Brain (tissue), 1 donor: ENCODE results near the genes PRR23A, RBP1 and SPSB4.

- RRBS: 72% methylated on average over 4 of the region's 43 CpGs
Observed at GRCh38 chr3:139006237-139006750, at the start of gene PRR23A. Gene PRR23A (minus strand): TSS chr3:139006268.

DNA sequence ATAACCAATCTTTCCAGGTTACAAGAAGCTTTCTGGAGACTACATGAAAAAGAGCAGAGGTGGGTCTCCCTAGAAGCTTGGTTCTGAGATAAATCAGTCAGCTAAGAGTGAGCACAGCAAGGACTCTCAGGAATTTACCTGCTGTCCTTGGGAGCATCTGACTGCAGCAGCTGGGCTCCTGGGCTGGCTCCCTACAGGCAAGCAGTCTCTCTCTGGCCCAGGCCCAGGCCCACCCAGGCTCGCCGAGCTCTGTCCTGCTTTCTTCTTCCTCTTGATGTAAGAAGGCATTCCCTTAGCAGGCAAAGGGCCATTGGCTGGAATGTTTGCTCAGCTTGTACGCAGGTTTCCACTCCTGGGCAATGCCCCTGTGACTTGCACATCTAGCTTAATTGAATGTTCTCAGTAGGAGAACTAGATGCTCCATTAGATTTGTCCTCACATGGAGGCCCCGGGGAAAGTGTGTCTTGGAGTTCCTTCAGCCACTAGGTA is 4.3 kb upstream of the RBP2 start:
- RRBS: no CpG with 5 or more reads among the region's 4 CpGs

GRCh38 chr3:139538381-139538721 is 1.2 kb downstream of the RBP1 start:
- RRBS: no CpG with 5 or more reads among the region's 4 CpGs

DNA sequence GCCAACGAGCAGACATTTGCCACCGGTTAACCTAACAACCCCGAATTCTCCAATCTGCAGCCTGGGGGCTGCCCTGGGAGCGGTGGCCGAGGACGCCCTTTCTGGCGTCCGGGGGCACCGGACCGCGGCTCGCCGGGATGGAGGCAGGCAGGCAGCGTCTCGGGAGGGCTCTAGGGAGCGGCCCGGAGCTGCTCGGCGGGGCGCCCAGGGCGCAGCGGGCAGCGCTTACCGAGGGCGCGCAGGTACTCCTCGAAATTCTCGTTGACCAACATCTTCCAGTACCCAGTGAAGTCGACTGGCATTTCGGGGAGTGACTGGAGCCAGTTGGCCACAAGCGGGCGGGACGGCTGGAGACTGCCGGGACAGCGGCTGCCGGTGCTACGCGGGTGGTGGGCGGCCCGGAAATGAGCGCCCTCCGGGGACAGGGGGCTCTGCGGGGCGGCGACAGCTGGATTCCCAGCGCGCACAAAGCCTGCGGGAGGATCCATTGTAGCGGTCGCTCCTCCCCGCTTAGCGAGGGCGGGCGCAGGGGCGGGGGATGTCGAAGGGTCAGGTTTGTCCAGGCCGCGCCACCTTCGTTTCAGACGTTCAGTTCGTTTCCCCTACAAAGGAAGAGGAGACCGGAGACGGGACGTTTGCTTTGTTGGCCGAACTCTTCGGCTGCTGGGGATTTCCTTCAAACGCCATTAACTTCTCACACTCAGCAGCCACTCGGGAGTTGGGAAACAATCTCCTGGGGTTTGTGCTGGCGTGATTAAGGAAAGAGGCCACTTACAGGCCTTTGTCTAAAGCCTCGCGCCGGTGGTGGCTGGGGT is at the start of gene RBP1:
Gene RBP1, minus strand, starts transcription at position 512 of the 815 bp plus-strand sequence.
- RRBS: 3% methylated on average over 13 of the region's 72 CpGs

DNA sequence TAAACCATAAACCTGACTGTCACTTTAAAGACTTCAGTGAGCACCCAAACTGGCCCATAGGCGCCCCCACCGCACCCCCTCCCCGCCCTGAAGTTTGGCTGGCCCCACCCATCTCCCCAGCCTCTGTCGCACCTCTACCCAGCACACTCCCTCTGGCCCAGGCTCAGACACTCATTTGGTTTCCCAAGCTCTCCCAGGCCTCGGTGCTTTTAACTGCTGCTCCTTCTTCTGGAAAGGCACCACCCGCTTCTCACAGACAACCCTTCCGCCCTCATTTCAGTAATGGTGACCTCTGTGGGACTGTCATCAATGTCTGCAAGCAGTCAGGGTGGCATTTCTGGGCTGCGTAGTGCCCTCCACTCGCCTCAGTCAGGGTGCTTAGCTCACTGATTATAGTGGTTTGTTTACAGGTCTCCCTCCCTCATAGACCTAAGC is 367.6 kb upstream of the TRIM42 start:
- RRBS: no CpG with 5 or more reads among the region's 9 CpGs

DNA sequence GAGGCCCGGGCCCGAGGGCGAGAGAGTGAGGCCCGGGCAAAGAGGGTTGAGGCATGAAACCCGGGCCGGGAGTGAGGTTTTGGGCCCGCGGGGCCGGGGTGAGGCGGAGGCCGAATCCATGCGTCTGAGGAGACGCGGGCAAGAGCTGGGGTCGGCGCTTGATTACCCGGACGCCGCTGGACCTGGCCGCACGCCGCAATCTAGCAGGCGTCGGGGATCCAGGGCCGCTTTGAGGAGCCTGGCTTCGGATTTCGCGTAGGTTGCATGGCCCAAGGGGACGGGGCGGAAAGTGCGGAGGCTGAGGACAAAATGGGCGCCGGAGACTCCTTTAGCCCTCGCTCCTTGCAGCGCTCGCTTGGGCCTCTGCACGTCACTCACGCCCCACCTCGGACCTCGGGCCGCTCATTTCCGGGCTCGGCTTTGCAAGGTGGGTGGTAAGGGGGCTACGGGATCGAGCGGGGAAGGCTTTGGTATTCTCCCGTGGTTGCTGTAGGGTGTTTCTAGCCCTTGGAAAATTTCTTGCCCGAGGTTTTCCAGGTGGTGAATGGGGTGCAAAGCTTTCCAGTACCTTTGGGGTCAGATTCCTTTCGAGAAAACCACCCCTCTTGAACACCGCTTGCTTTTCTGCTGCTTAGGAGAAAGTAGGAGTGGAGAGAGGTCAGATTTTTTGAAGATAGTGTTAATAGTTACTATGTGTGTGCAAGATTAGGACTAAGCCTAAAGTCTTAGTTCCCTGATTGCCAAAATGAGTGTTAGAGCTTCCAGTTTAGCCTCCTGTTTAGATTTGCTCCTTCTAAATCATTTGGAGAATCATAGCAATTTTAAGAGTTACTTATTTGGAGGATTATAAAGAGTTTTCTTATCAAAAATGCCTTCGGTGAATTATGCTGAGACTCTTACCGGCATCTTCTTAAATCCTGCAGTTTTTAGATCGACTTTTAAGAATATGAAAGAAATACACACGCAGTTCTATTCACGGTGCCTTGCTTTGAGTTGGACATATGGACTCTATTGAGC is 975 bp downstream of the SLC25A36 start:
- RRBS: 1% methylated on average over 17 of the region's 55 CpGs

DNA sequence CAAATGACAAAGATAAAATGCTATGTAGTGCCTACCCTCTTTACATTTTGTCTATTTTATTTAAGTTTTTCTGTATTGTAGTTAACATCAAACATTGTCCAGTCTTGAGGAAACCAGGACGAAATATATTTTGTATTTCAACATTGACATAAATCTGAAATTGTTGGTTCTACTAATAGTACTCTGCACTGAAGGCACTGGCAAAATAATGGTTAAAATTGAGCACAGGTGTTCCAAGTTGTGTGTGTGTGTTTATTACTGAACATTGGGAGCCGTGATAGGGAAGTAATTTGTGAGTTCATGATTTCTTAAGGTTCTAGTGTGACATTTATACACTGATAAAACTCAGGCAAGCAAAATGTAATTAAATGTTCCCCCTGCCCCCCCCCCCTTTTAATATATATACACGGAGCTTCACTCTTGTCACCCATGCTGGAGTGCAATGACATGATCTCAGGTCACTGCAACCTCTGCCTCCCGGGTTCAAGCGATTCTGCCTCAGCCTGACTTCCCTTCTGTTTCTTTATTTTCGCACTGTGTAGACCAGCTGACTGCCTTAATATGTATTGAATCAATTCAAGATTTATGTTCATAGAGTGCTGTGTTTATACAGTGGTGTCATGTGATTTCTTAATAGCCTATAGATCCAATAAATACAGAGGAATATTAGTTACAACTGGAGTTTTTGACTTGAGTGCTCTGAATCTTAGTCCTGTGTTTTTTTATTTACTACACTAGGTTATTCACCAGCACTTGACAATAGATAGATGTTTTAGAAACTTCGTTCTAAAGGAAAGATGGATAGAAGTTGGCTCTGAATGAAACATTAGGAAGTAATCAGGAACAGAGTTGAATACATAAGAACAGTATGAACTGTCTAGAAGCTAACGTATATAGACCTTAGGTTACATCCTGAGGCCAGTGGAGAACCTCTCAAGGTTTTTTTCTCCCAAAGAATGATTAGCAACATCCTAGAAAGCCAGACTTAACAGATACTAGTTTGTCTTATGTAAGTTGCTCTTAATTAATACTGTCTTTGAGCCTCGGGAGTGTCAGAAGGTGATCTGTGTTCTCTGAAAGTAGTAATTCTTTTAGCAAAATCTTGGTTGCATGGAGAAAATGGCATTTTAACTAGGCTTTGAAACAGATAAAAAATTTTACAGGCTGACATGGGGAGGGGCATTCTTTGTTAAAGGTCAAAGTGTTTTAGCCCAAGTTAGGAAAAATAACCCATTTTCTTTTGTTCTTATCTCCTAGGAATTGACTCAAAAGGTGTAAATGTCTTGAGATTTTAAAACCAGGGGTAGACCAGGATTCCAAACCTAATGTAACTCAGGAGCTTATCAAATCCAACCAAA is 39.2 kb downstream of the SLC25A36 start:
- RRBS: no CpG with 5 or more reads among the region's 9 CpGs

GRCh38 chr3:141050998-141052058 is at the start of gene SPSB4:
Gene SPSB4 (plus strand): TSS chr3:141051347.
- RRBS: 2% methylated on average over 63 of the region's 119 CpGs

- RRBS: no CpG with 5 or more reads among the region's 7 CpGs
Observed at GRCh38 chr3:141302280-141302979, 65.9 kb upstream of the ZBTB38 start.

DNA sequence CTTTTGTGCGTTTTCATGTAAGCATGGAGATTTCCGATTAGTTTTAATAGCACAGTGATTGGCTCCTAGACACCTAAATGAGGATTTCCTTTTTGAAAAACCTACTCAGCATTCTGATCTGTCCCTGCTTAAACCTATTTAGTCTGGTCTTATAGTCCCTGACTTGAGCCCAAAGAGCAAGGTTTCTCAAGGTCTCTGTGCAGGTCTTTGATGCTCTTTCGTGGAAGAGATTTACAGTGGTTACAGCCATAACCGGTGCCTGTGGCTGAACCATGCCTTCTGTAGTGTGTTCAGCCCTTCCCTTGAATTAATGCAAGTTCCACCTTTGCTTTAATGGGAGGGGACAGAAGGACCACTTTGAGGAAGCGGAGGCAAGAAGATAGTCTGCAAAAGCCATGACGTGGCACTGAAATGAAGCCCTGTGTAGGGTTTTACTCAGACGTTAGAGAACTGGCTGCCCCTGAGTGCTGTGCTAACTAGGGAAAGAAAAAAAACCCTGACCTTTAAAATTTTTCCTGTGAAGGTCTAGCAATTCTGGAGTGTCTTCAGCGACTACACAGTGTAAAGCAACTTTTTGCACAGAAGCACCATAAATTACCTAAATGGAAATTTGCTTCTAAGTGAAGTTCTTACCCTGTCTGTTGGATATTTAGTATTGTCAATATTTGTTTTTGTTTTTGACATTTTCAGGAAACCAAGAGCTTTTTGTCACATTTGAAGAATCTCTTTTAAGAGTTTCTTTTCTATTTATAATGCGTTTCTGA is 43.1 kb downstream of the ZBTB38 start:
- RRBS: no CpG with 5 or more reads among the region's 9 CpGs

GRCh38 chr3:141487478-141488267 is 846 bp downstream of the RASA2 start:
- RRBS: under 1% methylated on average over 15 of the region's 63 CpGs

DNA sequence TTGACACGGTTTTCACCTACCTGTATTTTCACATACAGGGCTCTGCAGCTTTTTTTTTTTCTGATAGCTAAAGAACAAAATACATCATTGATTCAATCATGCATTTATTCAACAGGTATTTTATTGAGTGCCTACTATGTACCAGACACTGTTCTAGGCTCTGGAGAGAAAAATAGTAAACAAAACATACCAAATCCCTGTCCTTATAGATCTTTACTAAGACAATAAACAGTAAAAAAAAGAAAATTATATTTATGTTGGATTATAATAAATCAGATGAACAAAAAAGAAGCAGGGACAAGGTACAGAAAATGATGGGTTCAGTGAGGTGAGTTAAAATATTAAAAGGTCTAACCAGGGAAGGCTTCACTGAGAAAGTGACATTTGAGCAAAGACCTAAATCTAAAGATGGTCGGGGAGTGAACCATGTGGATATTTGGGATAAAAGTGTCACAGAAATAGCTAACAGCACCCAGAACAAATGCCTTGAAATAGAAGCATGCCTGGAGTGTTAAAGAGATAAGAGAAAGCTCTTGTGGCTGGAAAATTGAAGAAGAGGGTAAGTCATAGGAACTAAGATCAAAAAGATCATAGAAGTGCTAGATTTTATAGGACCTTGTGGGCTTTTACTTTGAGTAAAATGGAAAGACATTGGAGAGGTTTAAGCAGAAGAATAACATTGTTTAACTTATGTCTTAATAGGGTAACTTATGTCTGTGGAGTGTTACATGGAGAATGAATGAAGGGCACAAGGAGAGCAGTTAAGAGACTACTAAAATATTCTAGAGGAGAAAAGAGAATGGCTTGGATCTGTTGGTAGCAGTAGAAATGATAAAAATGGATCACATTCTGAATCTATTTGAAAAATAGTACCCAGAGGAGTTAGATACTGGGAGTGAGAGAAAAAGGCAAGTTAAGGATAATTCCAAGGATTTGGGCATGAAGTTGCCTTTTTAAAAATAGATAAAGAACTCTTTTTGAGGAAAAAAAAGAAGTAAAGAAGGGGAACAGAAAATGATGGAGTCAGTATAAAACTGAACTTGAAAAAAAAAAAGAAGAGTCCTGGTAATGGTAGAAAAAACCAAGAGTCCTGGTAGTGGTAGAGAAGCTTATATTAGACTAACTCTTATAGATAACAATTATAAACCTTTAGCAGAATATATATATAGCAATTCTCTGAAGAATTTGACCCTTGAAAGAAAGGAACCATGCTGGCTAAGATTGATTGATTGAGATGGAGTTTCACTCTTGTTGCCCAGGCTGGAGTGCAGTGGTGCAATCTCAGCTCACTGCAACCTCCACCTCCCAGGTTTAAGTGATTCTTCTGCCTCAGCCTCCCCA is 105.5 kb downstream of the RASA2 start:
- RRBS: no CpG with 5 or more reads among the region's 2 CpGs

DNA sequence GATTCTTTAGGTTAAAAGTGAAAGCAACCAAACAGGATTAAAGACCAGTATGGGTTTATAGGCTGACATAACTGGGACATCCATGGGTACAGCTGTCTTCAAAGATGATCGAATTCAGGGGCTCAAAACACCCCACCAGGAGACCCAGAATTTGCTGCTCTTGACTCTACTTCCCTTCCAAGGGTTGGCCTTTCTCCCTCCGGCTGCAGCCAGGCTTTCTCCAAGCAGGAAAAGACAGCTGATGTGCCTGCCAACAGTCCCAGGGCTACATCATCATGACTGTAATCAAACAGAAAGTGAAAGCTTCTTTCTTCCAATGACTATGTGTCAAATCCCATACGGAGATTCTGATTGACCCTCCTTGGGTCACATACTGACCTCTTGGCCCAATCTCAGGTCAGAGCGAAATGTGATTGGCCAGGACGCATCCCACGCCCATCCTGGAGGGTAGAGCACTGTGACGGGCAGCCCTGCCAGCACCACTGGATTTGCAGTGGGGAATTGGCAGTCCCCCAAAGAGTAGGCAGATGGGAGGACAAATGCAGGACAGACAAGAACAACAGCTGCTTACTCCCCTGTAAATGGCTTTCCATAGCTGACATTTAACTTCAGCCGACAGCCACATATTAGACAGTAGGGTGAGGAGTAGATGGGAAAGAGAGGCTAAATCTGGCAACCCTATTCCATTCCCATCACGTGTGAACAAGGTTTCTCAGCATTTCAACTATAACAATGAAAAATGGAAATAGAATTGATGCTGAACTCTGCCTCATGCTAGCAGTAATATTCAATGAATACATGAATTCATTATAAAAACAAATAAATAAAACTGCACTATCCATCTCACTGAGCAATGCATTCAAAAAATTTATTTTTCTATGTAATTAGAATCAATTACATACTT is 51.2 kb upstream of the RNF7 start:
- RRBS: no CpG with 5 or more reads among the region's 9 CpGs

- RRBS: no CpG with 5 or more reads among the region's 4 CpGs
Observed at GRCh38 chr3:141710926-141711274, 27.2 kb upstream of the RNF7 start.

DNA sequence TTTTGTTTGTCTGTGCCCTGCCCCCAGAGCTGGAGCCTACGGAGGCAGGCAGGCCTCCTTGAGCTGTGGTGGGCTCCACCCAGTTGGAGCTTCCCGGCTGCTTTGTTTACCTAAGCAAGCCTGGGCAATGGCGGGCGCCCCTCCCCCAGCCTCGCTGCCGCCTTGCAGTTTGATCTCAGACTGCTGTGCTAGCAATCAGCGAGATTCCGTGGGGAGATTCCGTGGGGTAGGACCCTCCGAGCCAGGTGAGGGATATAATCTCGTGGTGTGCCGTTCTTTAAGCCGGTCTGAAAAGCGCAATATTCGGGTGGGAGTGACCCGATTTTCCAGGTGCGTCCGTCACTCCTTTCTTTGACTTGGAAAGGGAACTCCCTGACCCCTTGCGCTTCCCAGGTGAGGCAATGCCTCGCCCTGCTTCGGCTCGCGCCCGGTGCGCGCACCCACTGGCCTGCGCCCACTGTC is 613 bp upstream of the GRK7 start:
- RRBS: no CpG with 5 or more reads among the region's 27 CpGs

DNA sequence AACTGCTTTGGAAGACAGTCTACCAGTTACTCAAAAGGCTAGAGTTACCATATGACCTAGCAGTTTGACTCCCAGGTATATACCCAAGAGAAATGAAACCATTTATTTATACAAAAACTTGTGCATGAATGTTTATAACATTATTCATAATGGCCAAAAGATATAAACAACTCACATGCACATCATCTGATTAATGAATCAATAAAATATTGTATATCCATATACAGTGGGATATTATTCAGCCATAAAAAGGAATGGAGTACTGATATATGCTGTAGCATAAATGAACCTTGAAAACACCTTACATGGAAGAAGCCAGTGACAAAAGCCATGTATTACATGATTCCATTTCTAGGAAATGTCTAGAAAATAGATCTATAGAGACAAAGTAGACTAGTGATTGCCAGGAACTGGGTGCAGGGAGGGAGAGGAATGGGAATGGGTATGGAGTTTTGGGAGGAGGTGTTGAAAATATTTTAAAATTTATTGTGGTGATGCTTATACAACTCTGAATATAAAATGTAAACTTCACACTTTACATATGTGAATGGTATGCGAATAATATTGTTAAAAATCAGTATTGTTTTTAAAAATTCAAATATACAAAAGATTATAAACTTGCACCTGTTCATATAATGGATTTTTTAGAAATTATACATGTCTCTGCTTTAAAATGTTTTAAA is 22.4 kb downstream of the ATP1B3 start:
- RRBS: no CpG with 5 or more reads among the region's 1 CpG

DNA sequence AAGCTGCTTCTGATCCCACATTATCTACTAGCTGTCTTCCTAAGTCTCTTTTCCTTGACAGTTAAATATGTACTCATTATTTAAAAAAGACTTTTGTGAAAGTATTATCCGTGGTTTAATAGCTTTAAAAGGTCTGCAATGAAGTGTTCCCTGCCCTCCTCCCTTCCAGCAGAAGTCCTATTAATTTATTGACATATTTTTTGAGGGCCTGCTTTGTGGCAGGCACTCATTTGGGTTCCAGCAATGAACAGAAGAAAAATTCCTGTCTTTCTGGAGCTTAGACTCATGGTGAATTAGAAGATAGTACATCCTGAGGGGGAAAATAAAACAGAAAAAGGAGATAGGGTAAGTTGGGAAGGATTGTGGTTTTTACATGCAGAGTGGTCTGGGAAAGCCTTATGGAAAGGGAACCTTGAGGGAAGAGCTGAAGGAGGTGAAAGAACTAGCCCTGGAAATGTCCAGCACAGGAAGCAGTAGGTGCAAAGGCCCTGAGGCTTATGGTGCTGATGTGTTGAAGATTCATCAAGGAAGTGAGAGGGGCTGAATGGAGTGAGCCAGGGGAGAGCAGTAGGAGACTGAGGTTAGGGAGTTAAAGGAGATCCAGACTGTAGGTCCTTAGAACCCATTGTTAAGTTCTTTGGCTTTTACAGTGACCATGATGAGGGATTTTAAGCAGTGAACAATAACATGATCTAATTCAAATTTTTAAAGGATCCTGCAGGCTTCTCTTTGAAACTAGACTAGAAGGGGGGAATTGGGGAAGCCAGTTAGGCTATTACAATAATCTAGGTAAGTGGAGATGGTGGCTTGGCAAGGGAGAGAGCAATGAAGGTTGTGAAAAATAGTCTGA is 32.9 kb downstream of the ATP1B3 start:
- RRBS: no CpG with 5 or more reads among the region's 1 CpG

- RRBS: no CpG with 5 or more reads among the region's 1 CpG
Observed at GRCh38 chr3:141913560-141913908, 37.1 kb downstream of the ATP1B3 start.

GRCh38 chr3:142032037-142032765 is 117.1 kb downstream of the TFDP2 start:
- RRBS: no CpG with 5 or more reads among the region's 3 CpGs

DNA sequence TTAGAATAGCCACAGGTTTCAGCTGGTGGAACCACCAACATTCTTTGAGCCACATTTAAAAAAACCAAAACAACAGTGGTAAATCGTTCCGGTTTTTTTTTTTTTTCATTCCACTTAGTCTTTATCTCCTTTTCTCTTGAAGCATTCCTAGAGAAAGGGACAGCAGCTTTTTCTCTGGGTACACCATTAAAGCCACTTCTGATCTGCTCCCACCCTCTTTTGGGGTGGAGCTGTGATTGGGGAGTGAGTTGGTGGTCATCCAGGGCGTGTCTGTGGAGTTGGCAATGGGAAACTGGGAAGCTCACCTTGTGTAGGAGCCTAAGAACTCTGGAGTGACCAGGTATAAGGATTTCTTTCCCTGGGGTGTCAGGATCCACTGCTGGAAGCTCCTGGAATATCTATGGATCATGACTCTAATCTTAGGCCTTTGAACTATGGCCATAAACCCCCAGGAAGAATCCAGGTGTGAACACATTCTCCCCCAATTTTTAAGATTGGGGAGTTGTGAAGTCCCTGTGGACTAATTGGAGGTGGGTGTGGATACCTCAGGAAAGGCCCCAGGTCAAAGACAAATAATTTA is 5.9 kb downstream of the PLS1 start:
- RRBS: no CpG with 5 or more reads among the region's 3 CpGs